Measurements from ENCODE around the genes CPZ and USP17L27.

- RRBS, result 62% methylated on average over 1 of the region's 9 CpGs
Observed at GRCh38 chr4:7972088-7972490, 32.4 kb upstream of the AFAP1 start.

- RRBS, result 63% methylated on average over 3 of the region's 12 CpGs
Observed at GRCh38 chr4:8101015-8101404, 57.6 kb downstream of the ABLIM2 start.

DNA sequence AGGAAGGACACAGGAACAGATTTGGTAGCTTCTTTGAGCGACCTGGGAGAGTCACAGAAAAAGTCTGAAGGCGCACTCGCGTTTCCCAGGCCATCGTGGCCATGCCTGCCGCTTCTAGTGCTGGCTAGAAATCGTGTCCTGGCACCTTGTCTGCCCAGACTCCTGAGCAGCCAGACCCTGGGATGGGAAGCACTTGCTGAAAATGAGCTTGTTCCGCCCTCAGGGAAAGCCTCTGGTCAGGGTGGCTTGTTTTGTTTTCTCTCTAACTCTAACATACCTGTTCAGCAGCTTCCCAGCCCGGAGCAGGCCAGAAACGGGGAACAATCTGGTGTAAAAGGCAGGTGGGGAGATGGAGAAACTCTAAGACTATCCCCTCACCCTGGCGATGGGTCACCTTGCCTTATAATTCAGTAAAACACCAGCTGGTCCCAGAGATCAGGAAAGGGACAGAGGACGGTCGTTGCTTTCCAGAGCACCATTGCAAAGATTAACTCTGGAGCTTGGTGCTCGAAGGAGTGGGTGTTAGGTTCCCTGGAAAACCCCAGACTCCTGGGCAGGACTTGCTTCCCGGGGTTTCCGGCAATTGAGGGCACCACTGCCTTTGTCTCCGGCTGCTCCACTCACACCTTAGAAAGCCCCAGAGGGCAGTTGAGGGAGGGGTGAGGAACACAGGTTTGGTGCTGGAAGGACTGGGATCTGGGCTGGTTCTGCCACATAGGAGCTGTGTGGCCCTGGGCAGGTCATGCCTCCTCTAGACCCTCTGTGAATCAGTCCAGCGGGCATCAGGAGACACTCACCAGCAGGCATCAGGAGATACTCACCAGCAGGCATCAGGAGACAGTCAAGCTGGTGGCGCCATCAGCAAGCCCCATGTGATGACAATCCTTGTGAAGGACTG, 4.6 kb upstream of the SH3TC1 start:
- RRBS, result no CpG with 5 or more reads among the region's 19 CpGs

- RRBS, result 15% methylated on average over 3 of the region's 15 CpGs
Observed at GRCh38 chr4:8202668-8203416, 3.8 kb downstream of the SH3TC1 start.

GRCh38 chr4:8207333-8207778, 8.3 kb downstream of the SH3TC1 start:
- RRBS, result no CpG with 5 or more reads among the region's 7 CpGs

- RRBS, result no CpG with 5 or more reads among the region's 10 CpGs
Observed at GRCh38 chr4:8490605-8490971, 50.0 kb downstream of the TRMT44 start.

DNA sequence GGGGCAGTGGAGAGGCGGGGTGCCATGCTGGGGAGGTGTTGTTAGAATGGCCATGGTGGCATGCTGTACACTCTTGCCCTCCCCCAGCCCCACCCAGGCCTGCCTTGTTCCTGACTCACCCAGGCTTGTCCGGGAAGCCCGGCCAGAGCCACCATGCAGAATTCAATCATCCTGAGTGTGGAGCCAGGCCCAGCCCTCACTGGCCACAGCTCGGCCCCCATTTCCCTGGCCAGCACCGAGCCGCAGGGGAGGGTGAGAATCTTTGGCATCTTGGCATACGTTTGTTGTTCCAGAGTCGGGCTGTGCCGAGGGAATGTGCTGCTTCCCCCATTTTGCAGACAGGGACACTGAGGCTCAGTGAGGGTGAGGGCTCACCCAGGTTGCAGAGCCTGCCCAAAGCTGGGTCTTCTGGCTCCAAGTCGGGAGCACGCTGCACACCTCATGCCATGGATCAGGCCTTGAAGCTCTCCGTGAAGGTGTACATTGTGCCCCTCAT, 21.7 kb upstream of the GPR78 start:
- RRBS, result no CpG with 5 or more reads among the region's 12 CpGs

DNA sequence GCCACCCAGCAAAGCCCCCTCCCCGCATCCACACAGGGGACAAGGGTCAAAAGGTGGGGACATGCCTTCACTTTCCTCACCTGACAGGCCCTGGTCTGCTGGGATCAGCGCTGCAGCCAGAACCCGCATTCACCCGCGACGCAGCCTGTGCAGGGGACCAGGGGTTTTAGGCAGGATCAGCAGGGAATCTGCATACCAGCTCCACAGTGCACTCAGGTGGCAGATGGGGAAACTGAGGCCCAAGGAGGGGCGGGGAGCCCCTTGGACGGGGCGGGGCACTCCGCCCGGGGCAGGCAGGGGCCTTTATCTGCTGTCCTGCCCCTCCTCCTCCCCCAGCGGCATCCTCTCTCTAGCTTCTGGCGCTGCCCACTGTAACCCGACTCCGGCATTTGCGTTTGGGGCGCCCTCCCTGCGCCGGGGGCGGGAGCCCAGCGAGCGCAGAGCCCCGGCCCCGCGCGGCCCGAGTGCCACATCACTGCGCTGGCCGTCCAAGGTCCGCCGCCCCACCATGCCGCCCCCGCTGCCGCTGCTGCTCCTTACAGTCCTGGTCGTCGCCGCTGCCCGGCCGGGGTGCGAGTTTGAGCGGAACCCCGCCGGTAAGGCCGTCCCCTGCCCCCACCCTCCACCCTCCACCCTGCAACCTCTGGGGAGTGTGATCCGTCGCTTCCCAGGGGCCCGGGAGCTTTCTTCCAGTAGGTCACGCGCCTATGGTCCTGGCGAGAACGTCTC, at the start of gene CPZ:
Gene CPZ (plus strand): TSS at position 440 of the 729 bp plus-strand sequence.
- RRBS, result 6% methylated on average over 9 of the region's 51 CpGs

DNA sequence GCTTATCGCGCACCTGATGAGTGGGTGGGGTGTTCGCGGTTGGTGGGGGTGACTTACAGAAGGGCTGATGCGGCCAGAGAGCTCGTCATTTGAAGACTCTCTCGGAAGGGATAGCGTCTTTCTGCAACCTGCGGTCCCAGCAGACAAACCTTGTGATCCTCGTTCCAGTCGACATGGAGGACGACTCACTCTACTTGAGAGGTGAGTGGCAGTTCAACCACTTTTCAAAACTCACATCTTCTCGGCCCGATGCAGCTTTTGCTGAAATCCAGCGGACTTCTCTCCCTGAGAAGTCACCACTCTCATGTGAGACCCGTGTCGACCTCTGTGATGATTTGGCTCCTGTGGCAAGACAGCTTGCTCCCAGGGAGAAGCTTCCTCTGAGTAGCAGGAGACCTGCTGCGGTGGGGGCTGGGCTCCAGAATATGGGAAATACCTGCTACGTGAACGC, at the start of gene USP17L27:
Gene USP17L27 (plus strand): TSS at position 174 of the 451 bp plus-strand sequence.
- RRBS, result no CpG with 5 or more reads among the region's 20 CpGs

DNA sequence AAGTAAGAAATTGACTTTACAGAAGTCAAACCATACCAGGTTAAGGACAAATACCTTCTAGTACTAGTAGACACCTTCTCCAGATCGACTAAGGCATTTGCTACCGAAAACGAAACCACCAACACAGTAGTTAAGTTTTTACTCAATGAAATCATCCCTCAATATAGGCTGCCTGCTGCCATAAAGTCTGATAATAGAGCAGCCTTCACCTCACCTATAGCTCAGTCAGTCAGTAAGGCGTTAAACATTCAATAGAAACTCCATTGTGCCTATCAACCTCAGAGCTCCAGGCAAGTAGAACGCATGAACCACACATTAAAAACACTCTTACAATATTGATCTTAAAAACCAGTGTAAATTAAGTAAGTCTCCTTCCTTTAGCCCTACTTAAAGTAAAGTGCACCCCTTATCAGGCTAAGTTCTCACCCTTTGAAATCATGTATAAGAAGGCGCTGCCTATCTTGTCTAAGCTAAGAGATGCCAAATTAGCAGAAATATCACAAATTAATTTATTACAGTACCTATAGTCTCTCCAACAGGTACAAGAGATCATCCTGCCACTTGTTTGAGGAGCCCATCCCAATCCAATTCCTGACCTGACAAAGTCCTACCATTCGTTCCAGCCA, 160.7 kb downstream of the DEFB131A start:
- RRBS, result no CpG with 5 or more reads among the region's 7 CpGs

DNA sequence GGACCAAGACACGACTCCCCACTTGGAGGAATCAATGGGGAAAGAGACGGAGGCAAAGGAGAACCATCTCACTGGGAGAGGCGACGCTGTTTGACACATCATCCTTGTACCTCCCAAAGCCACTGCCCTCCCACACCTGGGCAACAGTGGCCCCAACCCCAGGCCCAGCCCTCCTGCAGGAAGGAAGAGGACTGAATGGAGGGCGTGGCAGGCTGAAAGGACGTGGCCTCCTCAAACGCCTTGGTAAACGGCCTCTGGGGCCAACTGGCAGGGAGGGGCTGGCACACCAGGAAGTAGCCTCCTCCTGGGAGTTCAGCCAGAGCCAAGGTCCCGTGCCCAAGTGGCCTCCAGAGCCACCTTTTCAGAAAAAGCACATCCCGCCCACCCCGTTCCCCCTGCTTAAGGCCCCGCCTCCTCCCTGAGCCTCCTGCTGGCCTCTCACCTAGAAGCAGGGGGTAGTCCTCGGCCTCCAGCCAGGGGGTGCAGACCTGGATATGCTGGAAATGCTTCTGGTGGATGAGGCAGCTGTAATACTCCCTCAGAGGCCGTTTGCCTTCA, 74.2 kb upstream of the DRD5 start:
- RRBS, result no CpG with 5 or more reads among the region's 14 CpGs

GRCh38 chr4:10022362-10022744, 1.1 kb upstream of the SLC2A9 start:
- RRBS, result no CpG with 5 or more reads among the region's 6 CpGs

GRCh38 chr4:10077347-10077840, 39.2 kb downstream of the WDR1 start:
- RRBS, result 100% methylated on average over 1 of the region's 25 CpGs

GRCh38 chr4:10079328-10079729, 37.3 kb downstream of the WDR1 start:
- RRBS, result 100% methylated on average over 1 of the region's 13 CpGs

- RRBS, result no CpG with 5 or more reads among the region's 14 CpGs
Observed at GRCh38 chr4:10098691-10099212, 17.8 kb downstream of the WDR1 start.

DNA sequence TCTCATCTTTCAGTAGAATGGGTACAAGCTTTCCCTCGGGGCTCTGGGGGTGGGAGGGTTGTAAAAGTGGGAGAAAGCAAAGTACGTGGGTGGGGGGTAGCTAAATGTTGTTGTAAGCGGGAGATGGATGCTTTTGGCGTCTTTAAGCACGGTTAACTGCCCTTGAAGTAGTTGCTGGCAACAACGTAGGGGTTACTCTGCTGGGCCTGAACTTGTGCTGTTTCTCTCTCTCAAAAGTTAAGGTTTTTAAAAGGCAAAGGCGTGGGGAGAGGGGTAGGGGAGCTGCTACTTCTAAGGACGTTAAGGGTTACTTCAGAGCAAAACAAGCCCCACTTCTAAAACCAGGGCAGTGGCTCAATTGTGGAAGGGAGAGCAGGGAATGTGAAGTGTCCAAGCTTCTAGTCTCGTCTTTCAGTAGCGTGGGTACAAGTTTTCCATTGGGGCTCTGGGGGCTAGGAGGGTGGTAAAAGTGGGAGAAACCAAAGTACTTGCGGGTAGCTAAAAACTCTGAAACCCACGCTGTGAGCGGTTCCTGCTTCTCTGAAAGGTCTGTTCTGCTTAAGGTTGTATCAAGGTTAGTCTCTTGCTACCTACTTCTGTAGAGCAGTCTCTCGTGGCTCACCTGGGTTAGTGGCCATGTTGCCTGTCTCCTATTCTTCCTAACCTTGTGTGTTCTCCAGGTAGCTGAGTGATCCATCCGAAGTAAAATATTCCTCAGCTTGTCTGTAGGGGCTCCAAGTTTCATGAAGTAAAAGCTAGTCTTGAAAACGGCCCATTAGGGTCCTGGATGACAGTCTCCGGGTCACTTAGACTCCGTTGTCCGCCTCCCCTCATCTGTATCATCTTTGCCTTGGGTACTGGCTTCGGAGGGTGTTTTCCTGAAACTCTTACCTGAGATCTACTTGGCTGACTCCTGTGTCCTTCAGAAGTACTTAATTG, 1.7 kb upstream of the WDR1 start:
- RRBS, result no CpG with 5 or more reads among the region's 20 CpGs

GRCh38 chr4:10439801-10440721, 17.2 kb downstream of the ZNF518B start:
- RRBS, result no CpG with 5 or more reads among the region's 4 CpGs

DNA sequence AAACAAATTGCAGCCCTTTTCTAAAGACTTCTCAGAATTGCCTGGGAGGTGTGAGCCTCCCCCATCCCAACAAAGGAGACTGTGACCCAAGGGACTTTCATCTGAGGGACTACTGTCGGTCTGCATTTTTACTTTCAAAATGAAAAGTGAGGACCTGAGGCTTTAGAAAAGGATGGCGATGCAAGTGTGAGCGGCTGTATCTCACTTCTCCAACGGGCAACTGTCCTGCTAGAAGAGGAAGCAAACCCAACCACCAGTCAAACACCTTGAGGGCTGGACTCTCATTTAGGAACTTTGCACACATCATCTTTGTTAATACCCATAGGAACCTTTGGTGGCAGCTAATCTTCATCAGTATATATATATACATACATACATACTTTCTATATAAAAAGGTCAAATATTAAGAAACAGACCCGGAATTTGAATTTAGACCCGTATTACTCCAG, 62.7 kb upstream of the CLNK start:
- RRBS, result no CpG with 5 or more reads among the region's 6 CpGs

DNA sequence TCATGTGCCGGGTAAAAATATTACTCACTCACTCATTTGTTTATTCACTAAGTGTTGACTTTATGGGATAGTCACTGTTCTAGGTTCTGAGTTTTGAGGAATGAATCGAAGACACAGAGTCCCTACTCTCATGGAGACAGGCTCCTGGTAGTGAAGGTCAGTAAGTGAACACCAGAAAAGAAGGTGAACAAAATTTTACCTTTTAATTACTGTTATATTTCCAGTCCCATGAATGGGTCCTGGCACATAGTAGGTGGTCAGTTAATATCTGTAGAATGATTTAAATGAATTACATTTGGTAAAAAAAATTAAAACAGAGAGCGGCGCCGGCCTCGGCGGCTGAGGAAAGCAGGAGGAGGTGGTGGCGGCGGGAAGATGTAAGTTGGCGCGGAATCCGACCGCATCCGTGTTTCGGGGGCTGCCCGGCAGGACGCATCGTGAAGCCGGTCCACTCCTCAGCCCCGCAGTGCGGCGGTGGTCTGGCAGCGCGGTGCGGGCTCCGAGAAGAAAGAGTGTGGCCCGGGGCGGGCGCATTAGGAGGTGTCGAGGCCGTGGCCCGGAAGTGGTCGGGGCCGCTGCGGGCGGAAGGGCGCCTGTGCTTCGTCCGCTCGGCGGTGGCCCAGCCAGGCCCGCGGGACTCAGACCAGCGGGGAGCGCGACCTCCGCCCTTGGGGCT, 60.3 kb downstream of the HS3ST1 start:
- RRBS, result 48% methylated on average over 5 of the region's 47 CpGs

DNA sequence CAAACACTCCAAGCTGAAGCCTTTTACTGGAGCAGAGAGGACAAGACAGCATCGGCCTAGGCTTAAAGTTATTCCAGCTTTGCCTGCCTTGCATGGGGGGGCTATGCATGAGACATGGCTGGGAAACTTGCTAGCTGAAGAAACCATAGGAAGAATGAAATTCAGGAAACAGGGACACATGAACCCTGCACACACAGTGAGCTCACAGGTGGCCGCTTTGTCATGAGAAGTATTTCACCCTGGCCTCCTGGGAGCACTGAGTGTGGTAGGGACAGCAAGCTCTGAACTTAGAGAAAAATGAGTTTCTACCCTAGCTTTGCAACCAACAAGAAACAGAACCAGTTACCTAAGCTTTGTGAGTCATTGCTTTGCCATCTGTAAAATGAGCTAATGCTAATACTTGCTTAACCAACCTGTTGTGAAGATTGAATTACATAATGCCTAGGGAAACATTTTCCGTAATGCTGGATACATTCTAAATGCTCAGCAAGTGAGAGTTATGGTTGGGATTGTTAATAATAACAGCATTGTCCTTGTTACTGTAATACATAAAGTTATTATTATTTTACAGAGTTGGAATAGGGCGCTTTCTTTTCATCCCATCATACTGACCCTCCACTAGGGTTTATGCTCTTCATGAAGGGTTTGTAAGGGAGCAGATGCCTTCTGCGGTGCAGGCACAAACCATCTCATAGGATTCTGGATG, 206.7 kb upstream of the HS3ST1 start:
- RRBS, result no CpG with 5 or more reads among the region's 5 CpGs